ENCODE measurements around a stretch of chr5.

GRCh38 chr5:171570175-171570918, 150.9 kb downstream of the FGF18 start:
- PRO-cap, 10 experiments: no peak in any of the 10 experiments

DNA sequence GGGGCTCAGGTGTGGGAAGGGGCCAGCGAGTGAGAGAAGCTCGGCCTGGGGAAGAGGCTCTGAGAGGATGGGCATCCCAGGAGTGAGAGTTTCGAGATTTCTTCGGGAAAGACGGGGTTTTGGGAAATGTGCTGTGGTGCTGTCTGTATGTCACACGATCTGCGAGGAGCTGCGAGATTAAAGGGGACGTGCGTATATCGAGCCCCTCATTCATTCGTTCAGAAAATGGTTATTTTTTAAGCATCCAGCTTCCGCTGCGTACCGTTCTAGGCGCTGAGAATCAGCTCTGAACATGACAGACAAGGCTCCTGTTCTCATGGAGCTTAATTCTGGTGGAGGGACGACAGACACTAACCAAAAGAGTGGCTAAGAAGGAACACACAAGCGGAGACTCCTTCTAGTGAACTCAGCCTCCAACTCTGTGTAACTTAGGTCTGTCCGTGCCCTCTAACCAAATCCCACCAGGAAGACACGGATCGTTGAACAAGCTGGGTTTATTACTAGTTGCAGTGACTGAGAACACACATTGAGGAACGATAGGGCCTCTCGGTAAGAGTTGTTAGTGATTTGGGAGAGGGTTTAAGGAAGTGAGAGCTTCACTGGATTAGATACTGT, 820 bp upstream of the FBXW11 start:
- PRO-cap, 10 experiments: no peak in any of the 10 experiments

DNA sequence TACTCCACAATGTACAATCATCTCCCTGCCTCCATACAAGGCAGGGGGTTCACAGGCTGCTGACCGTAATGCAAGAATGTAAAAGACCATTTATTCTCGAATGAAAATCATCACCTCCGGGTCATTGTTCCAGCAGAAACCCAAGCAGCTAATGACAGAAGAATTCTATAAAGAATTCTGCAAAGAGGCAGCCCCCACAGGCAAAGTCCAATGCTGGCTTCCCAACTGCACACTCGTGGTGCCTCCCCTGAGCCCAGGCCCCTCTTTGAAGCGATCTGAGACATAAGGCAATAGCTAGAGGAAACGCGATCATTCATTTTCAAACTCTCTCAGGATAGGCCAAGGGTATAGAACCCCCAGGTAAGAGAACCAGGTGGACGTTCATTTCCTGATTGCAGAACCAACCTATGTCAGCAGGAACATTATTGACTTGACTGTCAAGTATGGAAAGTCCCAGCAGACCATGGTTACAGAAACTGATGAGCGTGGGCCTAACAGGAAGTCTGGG, 40.7 kb upstream of the FBXW11 start:
- PRO-cap, 10 experiments: no peak in any of the 10 experiments

GRCh38 chr5:172063476-172063829, 57.0 kb upstream of the FBXW11 start:
- PRO-cap, 10 experiments: no peak in any of the 10 experiments

- PRO-cap, 10 experiments: no peak in any of the 10 experiments
Measured at GRCh38 chr5:172099798-172100040, 88.3 kb downstream of the STK10 start.

- PRO-cap, 10 experiments: no peak in any of the 10 experiments
Measured at GRCh38 chr5:172100585-172101166, 87.3 kb downstream of the STK10 start.

GRCh38 chr5:172168160-172169345, 19.5 kb downstream of the STK10 start:
- PRO-cap, 10 experiments: no peak in any of the 10 experiments

GRCh38 chr5:172189381-172189868, 1.4 kb upstream of the STK10 start:
- PRO-cap, 10 experiments: no peak in any of the 10 experiments

DNA sequence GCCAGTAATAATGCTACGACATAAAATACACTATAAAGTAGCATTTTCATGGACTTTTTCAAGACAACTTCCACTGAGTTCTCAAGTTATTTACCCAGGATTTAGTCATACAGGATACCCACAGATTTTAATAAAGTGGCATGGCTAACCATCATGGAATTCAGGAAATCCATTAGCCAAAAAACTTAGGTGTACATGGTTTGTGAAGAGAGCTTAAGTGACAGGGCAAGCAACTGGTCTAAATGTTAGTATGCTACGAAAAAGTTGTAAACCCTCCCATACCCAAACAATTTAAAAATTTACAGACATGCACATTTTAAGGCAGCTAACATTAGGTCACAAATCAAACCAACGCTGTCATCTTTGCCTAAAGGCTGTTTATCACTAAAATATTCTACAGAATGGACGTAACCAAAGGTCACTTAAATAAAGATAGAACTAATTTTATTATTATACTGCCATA, 1.2 kb downstream of the UBTD2 start:
- PRO-cap, 10 experiments: peak in 1 of 10 experiments; most common plus-strand start position 205 of the sequence (in 1)

DNA sequence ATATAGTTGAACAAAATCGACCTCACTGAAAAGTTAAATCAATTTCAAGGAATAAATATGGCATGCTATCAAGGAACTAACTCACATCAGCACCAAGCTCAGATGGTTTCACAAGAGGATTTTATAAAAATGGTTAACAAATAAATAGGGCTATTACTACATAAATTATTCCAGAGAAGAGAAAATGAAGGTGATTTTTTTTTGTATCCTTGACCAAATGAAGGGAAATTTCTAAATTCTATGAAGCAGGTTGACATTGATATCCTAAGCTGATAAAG, 20.3 kb upstream of the UBTD2 start:
- PRO-cap, 10 experiments: no peak in any of the 10 experiments

GRCh38 chr5:172322094-172322460, 38.5 kb upstream of the UBTD2 start:
- PRO-cap, 10 experiments: peak in 2 of 10 experiments; most common minus-strand start chr5:172322176 (in 2)

DNA sequence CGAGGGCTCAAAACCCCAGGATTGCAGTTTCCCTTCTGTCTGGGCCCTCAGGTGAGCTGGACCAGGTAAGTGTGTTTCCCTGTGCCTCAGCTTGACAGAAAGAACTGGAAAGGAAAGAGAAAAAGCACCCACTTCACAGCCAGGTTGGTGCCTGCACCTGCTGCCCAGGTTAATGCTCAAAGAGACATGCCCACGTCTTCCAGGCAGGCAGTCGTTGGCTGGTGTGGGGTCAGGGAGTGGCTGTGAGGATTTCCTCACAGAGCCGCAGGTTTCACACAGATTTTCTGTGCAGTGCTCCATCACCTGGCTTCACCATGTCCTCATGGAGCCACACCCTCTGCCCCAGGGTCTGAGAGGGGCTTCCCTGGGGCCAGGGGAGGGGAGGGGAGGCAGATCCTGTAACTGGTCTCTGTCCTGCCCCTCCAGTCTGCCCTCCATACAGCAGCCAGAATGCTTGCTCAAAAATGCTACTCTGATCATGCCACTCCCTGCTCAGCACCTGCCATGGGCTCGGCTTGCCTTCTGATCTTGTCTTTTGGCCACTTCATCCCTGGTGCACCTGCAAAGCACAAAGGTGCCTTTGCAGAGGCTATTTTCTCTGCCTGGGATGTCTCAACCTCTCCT, 82.5 kb upstream of the UBTD2 start:
- PRO-cap, 10 experiments: no peak in any of the 10 experiments

GRCh38 chr5:172380724-172381484, 73.4 kb downstream of the SH3PXD2B start:
- PRO-cap, 10 experiments: peak in 4 of 10 experiments; most common plus-strand start chr5:172381190 (in 2); most common minus-strand start chr5:172381109 (in 1)

DNA sequence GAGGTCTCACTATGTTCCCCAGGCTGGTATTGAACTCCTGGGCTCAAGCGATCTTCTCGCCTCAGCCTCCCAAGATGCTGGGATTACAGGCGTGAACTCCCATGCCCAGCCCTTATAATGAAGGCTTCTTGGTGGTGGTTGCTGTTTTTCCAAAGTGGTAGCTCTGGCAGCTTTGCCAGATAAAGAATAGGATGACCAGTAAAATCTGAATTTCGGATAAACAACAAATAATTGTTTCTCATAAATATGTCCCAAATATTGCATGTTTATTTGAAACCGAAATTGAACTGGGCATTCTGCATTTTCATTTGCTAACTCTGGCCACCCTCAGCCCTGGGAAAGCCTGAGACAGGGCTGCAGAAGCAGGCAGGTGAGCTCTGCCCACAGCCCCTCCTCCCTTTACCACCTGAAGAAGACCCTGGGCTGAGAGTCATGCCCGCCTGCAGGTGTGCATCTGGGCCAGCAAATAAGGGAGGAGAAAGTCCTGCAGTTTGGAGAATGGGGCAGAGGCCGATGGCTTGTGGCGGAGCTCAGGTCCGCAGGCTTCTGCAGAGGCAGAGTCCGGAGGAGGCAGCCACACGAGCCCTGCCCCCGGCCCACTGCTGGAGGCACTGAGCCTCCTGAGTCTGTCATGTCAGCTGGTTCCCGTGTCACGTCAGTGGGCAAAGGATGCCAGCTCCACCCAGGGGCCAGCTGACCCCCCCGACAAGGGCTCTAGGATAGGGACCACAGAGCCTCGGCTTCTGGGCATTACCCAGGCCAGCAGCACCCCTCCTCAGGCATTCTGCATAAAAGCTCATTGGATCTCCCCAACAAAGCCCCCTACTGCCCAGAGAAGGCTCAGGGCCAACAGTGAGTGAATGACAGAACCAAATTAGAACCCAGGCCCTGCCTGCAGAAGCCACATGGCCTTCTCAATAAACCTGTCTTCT, 8.7 kb downstream of the SH3PXD2B start:
- PRO-cap, 10 experiments: no peak in any of the 10 experiments

DNA sequence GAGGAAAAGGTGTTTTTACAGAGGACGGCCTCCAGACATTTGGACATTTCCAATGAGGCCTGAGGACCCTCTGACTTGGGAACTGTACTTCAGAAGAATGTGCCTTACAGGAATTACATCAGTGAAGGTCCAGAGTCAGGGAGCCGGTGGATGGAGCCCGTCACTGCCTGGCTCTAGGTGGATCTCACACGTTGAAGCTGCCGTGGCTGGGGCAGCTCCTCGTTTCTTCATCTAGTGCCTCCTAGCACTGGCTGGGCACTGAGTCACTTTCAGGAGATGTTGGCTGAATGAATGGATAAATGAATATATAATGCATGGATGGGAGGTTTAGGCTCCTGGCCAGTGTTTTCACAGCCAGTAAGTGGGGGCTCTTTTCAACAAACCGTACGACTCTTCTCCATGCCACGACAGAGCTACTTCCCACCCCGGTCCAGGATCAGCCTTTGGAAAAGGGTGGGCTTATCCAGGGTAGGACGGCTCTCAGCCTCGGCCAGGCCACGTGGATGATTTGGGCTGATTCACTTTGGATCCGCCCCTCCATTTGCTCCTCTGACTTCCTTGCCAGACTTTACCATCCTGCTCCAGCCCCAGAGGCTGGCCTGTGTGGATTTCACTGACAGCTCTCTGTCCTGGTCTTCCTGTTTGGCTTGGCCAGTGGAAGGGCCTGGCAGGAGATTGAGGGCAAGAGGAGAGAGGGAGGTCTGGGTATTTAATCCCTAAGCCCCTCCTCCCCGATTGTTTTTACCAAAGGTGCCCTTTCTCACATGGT, 1.3 kb upstream of the SH3PXD2B start:
- PRO-cap, 10 experiments: no peak in any of the 10 experiments

DNA sequence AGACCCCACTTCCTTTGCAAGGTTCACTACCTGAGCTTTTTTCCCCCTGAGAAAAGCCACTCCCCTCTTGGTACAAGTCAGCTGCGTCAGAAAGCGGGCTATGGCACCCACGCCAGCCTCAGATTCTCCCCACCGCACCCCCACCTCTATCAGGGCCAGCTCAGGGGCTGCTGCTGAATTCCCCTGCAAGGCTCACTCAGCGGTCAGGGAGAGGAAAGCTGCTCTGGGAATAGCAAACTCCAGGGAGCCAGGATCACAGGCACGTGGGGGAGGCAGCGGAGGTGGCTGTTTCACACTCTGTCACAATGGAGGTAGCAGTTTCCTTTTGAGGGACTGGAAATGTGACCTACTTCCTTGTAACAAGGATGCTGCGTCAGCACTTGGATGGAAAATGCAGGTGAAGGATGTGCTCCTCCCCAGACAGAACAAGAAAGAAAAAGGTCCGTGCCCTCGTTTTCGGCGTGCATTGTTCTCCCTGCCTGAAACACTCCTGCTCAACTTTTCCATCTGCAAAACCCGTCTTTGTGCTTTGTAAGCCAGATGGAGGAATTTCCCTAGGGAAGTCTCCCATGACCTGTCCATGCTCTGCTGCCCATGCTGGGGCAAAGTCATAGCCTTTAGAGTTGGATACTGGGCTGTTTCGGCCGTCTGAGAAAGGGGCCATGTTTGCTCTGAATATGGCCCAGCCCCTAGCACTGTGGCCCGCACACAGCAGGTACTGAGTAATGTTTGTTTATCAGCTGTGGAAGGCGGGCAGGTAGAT, 55.1 kb upstream of the SH3PXD2B start:
- PRO-cap, 10 experiments: no peak in any of the 10 experiments

DNA sequence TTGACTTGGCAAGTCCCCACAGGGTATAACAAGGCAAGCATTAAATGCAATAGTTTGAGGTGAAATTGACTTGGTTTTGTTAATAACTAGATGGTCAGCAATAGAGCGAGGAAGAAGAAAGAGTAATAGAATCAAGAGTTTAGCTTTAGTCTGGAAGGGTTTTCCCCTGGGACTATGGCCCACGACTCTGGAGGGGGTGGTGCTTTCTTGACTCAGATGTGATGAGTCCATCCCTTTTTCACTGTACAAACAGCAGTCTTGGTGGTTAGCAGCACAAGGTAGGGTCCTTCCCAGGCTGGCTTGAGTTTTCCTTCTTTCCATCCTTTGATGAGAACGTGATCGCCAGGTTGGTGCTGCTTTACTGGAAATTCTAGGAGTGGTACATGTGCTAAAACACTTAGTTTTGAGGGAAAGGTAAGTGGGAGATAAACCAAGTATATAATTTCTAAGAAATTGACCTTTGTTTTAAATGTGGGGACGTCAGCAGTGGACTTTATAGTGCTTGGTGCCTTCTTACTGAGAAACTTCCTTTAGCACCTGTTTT, 11.7 kb downstream of the NEURL1B start:
- PRO-cap, 10 experiments: no peak in any of the 10 experiments

- PRO-cap, 10 experiments: no peak in any of the 10 experiments
Measured at GRCh38 chr5:172724594-172724996, 46.4 kb downstream of the DUSP1 start.

GRCh38 chr5:172769517-172769896, 1.5 kb downstream of the DUSP1 start:
- PRO-cap, 10 experiments: peak in 4 of 10 experiments; most common plus-strand start chr5:172769573 (in 1); most common minus-strand start chr5:172769611 (in 2)

DNA sequence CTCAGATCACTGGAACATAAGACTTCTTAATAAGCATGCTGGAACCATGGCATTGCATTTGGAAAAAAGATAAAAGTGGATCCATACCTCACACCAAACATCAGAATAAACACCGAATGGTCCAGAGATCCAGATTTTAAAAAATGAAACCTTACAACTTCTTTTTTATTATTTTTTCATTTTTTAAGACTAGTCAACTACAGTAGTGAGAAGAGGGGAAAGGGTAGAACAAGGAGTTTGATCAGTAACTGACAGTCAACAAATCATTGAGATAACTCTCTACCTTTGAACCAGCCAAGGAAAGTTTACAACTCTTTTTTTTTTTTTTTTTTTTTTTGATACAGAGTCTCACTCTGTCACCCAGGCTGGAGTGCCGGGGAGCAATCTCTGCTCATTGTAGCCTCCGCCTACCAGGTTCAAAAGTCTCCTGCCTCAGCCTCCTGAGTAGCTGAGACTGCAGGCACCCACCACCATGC, 8.8 kb upstream of the DUSP1 start:
- PRO-cap, 10 experiments: no peak in any of the 10 experiments

Data from Metastatic Breast Carcinoma in the Brain (tissue), 10 donors.